Body of pancreas (tissue), 2 donors: ENCODE results near the genes VEPH1 and IQCJ.

DNA sequence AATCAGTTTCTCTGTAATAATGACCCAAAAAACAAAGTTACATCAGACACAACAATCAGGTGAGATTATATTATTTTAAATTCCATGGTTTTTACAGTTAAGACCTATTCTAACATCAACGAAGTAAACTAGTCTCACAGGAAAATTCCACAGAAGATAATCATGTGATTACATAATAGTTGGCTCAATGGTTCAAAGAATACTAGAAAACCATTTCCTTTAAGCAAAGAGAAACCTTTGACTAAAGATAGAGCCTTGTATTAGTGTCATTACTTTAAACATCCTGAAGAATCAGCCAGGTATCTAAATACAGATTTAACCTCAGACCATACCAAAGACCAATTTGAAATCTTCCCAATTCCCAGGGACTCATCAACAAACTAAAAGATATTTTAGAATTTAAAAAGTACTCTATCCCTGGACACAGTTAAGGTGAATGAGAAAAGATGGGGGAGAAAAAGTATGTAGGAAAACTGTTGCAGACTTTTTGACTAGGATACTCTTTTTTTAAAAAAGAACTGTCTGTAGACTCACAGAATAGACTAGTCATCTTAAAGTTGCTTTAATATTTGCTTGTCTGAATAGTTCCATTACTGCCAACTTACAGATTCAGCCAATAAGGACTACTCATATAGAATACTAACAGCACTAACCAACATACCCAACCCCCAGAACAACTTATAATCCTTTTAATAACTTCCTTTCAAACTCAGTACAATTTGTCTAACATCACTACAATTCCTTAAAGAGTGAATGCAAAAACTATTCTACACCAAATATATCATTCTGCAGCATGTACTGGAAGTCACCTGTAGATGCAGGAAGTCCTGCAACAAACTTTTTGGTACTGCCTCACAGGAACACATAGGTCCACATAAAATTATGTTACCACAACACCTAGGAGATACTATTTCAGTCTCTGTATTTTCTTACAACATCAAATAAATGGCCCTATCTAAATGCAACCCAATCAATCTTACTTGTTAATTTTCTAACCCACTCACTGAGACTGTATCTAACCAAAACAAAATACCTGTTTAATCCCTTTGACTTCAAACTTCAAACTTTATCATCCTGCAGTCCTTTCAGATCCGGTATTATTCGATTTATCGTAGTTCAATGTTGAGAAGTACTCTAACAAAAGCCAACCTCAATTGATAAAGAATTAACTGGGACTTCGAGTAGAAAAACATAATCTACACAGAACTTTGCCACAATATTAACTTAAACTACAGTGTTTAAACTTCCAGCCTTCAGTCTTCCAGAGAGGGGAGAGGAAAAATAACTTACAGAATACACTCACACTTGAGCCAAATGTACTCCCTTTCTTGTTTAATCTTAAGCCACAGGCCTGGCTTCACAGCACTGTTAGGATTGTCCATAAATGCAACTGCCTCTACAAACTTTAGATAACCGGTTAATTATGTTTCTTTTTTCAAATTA lies 2.2 kb downstream of the CCNL1 start:
- PRO-cap = no peak
- RAMPAGE, long total RNA, 2 experiments = no peak in any of the 2 experiments

- PRO-cap = bidirectional peak, plus-strand start at chr3:157503715, minus-strand start at chr3:157503416
- RAMPAGE, long total RNA, 2 experiments = start-site peak on the minus strand in 2 of 2 experiments, at chr3:157503379-157503629 at its widest, 37 to 251 reads per replicate
These were observed at the start of gene VEPH1 for GRCh38 chr3:157503094-157503879. Gene VEPH1 (minus strand): TSS chr3:157503416.

GRCh38 chr3:158217517-158218476 lies 107.9 kb downstream of the RSRC1 start:
- PRO-cap = no peak
- RAMPAGE, long total RNA, 2 experiments = no peak in any of the 2 experiments

DNA sequence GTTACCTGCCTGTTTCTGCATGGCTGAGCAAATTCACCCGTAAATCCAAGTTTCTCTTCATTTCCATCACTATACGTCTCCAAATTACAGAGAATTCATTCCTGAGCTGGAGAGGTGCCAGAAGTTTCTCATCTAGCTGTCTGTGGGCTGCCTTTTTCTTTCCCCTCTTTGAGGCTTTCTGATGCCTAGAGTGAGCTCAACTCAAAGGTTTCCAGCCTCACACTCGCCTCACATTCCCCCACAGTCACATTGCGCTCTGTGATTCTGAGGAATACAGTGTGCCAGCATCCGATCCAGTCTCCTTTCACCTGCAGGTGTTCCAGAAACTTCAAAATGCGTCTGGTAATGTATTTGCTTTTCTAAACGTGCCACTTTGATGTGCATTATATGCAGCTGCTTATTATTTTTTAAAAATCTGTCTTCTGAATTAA lies at the start of gene IQCJ:
Gene IQCJ, plus strand, starts transcription at position 220 of the 431 bp plus-strand sequence.
- PRO-cap = no peak
- RAMPAGE, long total RNA, 2 experiments = no peak in any of the 2 experiments

DNA sequence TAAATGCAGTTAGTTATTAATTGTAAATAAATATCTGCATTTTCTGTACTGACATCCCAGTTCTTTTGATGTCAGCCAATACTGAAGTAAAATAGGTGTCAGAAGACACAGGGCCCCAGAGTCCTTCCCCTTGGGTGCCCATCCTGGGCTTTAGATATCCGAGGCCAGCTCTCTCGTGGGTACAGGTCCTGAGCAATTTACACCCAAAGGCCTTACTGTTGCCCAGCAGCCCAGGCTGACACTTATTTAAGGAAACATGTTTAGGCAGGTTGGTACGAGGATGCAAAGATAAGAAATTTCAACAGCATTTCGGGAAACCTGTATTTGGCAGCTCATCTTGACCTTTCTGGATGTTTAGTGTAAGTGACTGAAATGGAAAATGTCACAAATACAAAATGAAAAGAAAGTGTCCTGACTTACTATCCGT lies 366.6 kb upstream of the C3orf80 start:
- PRO-cap = no peak
- RAMPAGE, long total RNA, 2 experiments = no peak in any of the 2 experiments

DNA sequence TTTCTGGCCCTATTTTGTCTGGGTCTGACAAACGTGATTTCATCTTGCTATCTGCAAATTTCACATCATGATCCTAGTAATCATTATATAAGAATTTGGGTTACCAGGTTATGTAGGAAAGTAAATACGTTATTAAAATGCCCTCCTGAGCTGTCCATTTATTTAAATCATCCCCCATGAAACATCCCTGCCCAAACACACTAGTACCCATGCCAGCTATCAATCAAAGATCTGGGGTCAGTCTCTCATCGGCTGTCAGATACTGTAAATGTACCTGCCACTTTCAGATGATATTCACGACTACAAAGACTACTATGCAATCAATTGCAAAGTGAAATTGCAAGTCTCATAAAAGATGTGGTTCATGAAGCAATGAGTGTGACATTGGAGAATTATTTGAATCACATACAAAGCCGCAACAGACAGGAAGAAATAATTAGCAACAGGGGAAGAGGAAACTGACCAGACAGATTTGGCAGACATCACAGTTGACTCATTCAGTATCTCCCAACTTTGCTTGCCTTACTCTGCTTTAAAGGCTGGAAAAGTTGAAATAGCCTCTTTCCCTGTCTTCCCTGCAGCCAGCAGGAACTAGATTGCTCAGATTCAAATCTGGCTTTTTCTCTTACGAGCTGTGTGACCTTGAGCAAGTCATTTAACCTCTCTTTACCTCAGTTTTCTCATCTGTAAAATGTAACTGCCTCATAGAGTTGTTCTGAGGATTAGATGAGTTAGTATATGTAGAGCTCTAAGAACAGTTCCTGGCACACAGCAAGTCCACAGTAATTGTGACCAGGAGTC lies 95.7 kb upstream of the C3orf80 start:
- PRO-cap = no peak
- RAMPAGE, long total RNA, 2 experiments = no peak in any of the 2 experiments

DNA sequence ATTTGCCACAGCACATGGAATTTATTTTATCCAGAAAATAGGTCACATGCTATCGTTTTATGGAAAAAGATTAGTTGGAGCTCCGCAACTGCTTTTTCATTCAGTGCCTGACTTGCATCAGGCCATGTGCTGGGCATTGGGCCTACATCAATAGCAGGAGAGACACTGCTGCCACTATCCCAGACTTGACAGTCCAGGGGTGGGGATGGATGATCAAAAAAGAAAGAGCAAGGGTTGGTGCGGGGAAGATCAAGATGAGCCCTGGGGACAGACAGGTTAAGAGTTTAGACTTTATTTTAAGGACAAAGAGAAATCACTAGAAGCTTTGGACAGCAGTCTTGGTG lies 75.1 kb upstream of the C3orf80 start:
- PRO-cap = no peak
- RAMPAGE, long total RNA, 2 experiments = no peak in any of the 2 experiments

- PRO-cap = no peak
- RAMPAGE, long total RNA, 2 experiments = no peak in any of the 2 experiments
These were observed 8.9 kb downstream of the SMC4 start for GRCh38 chr3:160408124-160408962.

DNA sequence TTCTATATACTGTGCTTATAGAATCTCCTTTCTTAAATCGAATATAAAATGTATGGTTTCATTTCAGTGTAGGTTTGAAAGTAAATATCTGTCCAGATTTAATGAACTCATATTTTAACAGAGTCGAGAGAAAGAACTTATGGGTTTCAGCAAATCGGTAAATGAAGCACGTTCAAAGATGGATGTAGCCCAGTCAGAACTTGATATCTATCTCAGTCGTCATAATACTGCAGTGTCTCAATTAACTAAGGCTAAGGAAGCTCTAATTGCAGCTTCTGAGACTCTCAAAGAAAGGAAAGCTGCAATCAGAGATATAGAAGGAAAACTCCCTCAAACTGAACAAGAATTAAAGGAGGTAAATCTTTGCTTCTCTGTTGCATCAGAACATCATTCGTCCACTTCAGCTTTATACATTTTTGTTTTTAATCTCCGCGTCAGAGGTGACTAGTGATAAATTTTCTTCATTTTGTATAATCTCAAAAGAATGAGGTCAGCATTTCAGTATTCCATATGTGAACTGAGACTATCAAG lies 18.2 kb downstream of the SMC4 start:
- PRO-cap = no peak
- RAMPAGE, long total RNA, 2 experiments = no peak in any of the 2 experiments

GRCh38 chr3:160423214-160423926 lies 23.9 kb downstream of the SMC4 start:
- PRO-cap = no peak
- RAMPAGE, long total RNA, 2 experiments = start-site peak on the plus strand in 1 of 2 experiments, at chr3:160423433-160423789 at its widest, 8 reads per replicate

DNA sequence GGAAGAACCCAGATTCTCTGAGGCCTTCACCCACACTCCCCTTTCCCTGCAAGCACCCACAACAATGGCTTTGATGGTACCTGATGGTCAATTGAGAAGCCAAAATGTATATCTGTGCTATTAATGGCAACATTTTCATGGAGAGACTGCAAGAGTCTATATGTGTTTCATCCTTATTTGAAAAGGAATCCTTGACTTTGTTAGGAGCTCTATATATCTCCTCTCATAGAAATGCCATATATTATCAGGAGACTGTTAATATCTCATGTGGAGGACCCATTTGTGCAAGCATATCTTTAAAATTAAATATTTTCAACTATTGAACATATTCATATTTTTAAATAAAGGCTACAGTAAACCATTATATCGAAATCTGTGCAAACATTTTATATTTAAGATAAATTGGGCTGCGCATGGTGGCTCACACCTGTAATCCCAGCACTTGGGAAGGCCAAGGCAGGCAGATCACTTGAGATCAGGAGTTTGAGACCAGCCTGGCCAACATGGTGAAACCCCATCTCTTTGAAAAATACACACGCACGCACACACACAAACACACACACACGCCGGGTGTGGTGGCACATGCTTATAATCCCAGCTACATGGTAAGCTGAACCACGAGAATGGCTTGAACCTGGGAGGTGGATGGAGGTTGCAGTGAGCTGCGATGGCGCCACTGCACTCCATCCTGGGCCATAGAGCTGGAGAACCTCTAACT lies 22.0 kb downstream of the TRIM59 start:
- PRO-cap = no peak
- RAMPAGE, long total RNA, 2 experiments = no peak in any of the 2 experiments

DNA sequence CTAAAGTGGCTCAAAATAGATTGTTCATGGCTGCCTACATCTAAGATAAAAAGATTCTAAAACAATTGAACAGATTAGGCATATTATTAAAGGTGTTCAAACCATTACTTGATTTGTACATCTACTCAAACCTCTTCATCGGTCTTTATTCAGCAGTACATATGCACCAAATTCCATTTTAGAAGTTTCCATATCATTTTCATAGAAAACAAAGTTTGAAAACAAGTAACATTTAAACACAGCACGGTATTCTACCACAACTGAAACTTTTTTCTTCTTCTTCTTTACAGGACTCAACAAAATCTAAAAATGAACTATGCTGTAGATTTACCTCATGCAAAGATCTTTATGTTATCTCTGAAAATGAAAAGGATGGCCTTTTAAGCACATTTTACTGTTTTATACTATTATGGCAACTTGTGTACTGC lies 51.1 kb upstream of the TRIM59 start:
- PRO-cap = no peak
- RAMPAGE, long total RNA, 2 experiments = no peak in any of the 2 experiments

GRCh38 chr3:160501085-160502324 lies 51.9 kb upstream of the TRIM59 start:
- PRO-cap = no peak
- RAMPAGE, long total RNA, 2 experiments = no peak in any of the 2 experiments

DNA sequence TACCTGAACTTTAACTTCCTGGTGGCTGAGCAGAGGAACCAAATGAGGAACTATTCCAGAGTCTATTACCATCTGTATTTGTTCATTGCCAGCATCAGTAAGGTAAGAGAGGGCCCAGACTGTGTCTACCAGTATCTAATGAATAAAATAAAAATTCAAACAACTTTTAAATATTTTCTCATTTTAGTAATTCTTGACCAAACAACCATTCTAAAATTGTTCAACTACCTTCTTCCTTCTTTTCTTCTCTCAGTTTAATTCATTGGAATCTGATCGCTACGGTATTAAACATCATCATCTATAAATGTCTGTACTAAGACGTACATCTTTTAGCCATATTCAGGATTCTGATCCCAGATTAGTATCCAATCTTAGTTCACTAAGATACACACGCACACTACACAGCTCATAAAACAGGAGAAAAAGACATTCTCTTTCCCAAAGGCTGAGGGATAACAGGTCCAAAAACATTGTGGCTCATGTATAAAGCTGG lies 43.5 kb downstream of the KPNA4 start:
- PRO-cap = no peak
- RAMPAGE, long total RNA, 2 experiments = no peak in any of the 2 experiments

DNA sequence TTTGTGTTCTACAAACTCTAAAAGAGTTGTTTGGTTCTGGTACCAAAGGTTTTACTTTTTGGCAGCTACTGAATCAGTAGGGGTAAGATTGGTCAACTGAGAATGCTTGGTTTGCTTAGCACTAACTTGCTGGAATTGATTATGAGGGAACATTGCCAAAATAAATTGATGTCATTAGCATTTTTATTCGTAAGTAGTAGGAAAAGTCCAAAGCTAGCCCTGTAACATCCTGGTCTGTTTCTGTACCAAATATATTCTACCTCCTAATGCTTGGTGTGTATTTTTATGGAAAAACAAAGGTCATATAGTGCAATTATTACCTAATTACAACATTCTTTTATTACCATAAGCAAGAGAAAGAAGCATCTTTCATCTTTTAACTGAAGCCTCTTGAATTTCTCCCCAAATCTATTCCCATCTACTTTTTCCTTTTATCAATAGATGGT lies 36.0 kb upstream of the KPNA4 start:
- PRO-cap = no peak
- RAMPAGE, long total RNA, 2 experiments = no peak in any of the 2 experiments

GRCh38 chr3:160671271-160671586 lies 5.7 kb upstream of the ARL14 start:
- PRO-cap = no peak
- RAMPAGE, long total RNA, 2 experiments = no peak in any of the 2 experiments

DNA sequence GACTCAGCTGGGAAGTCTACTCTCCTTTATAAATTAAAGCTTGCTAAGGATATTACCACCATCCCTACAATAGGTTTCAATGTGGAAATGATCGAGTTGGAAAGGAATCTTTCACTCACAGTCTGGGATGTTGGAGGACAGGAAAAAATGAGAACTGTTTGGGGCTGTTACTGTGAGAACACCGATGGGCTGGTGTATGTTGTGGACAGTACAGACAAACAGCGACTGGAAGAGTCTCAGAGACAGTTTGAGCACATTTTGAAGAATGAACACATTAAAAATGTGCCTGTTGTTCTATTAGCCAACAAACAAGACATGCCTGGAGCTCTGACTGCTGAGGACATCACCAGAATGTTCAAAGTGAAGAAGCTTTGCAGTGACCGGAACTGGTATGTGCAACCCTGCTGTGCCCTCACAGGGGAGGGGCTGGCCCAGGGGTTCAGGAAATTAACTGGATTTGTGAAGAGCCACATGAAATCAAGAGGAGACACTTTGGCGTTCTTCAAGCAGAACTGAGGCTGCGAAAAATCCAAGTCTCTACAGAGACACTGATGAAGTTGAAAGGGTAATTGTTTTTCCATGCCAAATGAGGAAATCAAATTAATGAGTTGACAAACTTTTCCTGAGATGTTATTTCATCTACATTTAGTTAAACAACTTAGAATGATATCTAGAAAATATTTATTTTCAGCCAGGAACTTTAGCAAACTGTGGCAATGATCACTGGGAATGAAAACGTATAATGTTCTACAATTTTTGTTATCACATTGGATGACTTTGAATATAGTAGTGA lies 646 bp downstream of the ARL14 start:
- PRO-cap = unidirectional peak, plus-strand start at position 120 of the sequence; bidirectional peak, plus-strand start at position 490 of the sequence, minus-strand start at position 345 of the sequence
- RAMPAGE, long total RNA, 2 experiments = no peak in any of the 2 experiments

GRCh38 chr3:160806291-160806883 lies 50.4 kb downstream of the PPM1L start:
- PRO-cap = no peak
- RAMPAGE, long total RNA, 2 experiments = start-site peak on the plus strand in 1 of 2 experiments, at chr3:160806709-160806765 at its widest, 8 reads per replicate

DNA sequence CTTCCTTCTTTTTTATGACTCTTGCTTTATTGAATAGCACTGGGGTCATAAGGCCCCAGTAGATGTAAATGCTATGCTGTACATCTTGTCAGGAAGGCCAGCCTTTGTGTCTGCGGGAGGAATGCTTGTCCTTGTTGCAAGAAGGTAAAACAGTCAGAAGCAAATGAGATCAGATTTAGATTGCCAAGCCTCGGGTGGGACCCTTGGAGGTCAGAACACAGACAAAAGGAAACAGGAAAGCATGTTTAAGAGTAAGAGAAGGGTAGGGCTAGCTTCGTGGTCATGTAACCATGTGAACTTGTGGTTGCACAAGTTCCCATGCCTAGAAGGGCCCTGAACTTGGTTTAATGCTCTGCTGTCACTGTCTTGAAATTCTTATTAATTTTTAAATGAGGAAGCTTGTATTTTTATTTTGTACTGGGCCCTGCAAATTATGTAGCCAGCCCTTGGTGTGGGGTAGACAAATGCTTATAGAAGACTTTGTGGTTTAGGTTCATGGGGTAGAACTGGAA lies 81.5 kb downstream of the PPM1L start:
- PRO-cap = no peak
- RAMPAGE, long total RNA, 2 experiments = no peak in any of the 2 experiments

DNA sequence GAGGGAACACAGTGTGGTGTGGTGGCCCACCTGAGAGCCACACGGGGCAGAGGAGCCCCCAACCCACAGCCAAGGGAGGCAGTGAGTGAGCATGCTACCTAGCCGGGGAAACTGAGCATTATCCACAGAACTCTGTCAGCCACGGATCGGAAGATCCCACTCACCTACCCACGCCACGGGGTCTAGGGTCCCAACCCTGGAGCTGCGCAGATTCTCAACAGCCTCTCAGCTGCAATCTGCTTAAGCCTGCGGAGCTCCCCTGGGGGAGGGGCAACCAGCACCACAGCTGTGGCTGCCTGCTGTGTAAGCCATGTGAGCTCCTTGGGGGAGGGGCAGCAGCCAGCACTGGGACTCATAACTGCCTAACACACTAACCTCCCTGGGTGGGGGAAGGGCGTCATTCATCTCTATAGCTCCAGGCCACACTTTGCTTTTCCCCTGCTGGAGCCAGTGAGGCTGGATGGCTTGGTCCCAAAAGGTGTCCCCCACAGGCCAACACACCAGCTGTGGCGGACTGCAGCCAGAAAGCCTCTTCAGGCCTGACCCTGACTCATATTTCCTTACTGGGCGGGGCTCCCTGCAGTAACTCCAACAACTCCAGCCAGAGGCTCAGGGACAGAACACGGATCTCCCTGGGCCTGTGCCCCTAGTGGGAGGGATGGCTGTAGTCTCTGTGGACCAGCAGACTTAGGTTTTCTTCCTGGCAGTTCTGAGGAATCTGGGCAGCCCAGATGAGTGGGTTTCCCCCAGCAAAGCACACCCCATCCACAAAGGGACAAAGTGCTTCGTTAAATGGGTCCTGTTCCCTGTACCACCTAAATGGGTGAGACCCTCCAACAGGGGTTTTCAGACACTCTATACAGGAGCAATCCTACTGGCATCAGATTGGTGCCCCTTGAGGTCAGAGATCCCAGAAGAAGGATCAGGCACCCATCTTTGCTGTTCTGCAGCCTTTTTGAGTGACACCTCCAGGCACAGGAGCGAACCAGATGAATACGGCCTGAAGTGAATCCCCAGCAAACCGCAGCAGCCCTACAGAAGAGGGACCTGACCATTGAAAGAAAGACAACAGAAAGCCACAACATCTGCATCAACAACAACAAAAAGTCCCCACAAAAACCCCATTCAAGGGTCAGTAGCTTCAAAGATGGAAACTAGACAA lies 129.9 kb downstream of the PPM1L start:
- PRO-cap = no peak
- RAMPAGE, long total RNA, 2 experiments = no peak in any of the 2 experiments